Occipital lobe (tissue), 2 donors: ENCODE measurements around the genes UACA, PKM and ARIH1.

DNA sequence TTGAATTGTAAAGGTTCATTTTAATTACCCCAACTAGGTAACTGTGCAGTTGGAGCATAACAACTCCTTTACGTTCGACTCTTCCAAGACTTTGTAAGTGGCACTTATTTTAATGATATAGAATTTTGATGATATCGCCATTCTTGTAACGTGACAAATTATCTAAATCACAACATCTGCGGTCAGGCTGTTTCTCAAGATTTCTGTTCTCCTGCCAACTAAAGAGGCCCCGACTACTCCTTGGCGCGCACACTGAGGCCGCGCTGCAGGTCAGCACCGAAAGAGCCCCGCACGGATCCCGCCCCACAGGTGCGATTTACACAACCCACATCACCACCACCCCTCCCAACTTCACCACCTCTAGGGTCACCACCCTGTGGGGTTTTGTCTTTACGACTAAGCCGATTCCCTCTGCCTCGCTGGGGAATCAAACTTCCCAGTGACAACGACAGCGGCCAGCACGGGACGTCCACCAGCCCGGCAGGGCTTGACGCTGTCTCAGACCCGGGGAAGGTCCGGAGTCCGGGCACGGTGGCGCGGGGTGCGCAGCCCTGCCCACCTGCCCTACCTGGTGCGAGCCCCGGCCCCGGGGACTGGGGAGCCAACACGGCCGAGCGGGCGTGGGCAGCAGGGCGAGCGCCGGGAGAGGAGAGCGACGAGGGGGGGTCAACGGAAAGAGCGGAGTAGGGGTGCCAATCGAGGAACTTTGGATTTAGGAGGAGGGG lies 866 bp downstream of the UACA start:
- RAMPAGE, long total RNA: no peak

- RAMPAGE, long total RNA: start-site peak on the minus strand at chr15:70763474-70763566, 200 and 391 reads in 2 replicates
These were observed at the start of gene UACA for GRCh38 chr15:70763055-70763633. TSS of gene UACA (minus strand) at chr15:70763558.

- RAMPAGE, long total RNA: no peak
These were observed 2.9 kb upstream of the LARP6 start for GRCh38 chr15:70856667-70857451.

DNA sequence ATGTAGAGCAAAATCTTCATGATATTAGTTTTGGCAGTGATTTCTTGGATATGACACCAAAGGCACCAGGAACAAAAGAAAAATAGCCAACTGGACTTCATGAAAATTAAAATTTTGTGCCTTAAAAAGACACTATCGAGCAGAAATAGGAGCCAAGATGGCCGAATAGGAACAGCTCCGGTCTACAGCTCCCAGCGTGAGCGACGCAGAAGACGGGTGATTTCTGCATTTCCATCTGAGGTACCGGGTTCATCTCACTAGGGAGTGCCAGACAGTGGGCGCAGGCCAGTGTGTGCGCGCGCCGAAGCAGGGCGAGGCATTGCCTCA lies 58.7 kb downstream of the THSD4 start:
- RAMPAGE, long total RNA: no peak

DNA sequence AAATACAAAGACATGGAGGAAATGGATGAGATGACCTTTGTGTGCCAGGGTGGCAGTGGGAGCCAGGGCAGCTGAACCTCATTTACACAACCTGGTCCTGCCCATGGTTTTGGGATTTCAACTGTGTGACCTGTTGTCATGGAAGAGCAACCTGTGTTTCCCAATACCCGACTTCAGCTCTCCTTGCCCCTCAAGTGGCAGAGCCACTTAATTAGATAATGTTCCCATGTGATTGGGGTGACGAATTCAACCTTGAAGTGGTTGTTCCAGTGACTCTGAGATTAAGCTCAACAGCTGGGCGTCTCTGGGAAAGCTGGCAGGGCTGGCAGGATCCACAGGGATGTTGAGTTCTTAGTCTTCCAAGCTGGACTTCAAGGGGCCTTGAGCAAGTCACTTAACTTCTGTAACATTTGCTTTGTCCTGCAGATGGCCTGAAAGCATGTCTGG lies 71.0 kb downstream of the THSD4 start:
- RAMPAGE, long total RNA: no peak

- RAMPAGE, long total RNA: no peak
These were observed 259.2 kb downstream of the THSD4 start for GRCh38 chr15:71374420-71374972.

- RAMPAGE, long total RNA: no peak
These were observed 321.3 kb downstream of the THSD4 start for GRCh38 chr15:71436409-71437195.

DNA sequence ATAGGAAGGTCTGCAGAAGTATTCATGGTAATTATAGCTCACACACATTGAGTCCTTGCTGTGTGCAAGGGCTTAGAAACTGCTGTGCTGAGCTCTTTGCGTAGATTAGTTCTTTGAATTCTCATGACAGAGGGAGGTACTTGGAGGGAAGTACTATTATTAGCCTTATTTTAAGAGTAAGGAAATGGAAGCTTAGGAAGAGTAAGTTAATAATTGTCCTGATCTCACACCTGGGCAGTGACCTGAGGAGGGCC lies 77.9 kb upstream of the NR2E3 start:
- RAMPAGE, long total RNA: no peak

GRCh38 chr15:72198624-72198902 lies 976 bp upstream of the GRAMD2A start:
- RAMPAGE, long total RNA: no peak

DNA sequence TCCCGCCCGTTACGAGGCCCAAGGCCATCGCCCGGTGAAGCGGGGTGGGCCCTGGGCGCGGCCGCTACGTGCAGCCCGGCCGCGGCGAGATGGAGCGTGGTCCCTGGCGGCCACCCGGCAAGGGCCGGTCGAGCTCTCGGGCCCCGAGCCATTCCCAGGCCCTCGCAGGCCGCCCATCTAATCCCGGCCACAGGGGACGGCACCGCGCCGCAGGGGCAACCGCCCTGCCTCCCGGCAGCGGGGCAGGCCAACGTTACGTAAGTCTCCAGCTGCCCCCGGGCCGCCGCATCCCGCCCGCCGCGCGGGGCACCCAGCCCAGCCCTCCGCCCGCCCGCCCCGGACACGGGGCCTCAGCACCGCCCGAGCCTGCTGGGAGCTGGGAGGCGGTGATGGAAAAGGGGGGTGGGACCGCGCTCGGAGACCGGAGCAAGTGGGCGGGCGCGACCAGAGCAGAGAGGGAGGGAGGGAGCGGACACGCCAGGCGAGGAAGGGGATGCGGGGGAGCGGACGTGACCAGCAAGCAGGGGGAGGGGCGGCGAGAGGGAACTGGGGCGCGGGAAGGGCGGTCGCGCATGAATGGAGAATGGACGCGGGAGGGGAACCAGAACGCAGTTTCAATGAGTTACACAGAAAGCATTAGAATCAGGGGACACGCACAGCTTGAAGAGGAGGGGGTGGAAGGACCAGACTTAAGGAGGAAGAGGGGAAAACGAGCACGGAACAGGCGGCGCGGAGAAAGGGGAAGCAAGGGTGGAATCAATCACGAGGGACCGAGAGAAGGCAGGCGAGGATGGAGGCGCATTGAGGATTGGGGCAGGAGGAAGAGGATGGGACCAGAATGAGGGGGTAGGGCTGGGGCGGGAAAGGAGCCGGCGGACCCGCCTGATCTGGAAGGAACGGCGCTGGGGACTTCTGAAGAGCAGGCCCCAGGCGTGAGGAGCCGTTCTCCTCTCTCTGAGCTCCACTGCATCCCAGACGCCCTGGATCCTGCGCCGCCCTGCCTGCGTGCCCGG lies 666 bp downstream of the PKM start:
- RAMPAGE, long total RNA: start-site peak on the plus strand centred at position 533 of the sequence, 47 bp wide, 41 and 77 reads in 2 replicates

GRCh38 chr15:72231031-72232172 lies at the start of gene PKM:
TSS of gene PKM (minus strand) at chr15:72231190.
- RAMPAGE, long total RNA: start-site peak on the minus strand at chr15:72231139-72231259, 2,094 and 1,017 reads in 2 replicates

- RAMPAGE, long total RNA: no peak
These were observed 6.9 kb downstream of the HEXA start for GRCh38 chr15:72368861-72369339.

DNA sequence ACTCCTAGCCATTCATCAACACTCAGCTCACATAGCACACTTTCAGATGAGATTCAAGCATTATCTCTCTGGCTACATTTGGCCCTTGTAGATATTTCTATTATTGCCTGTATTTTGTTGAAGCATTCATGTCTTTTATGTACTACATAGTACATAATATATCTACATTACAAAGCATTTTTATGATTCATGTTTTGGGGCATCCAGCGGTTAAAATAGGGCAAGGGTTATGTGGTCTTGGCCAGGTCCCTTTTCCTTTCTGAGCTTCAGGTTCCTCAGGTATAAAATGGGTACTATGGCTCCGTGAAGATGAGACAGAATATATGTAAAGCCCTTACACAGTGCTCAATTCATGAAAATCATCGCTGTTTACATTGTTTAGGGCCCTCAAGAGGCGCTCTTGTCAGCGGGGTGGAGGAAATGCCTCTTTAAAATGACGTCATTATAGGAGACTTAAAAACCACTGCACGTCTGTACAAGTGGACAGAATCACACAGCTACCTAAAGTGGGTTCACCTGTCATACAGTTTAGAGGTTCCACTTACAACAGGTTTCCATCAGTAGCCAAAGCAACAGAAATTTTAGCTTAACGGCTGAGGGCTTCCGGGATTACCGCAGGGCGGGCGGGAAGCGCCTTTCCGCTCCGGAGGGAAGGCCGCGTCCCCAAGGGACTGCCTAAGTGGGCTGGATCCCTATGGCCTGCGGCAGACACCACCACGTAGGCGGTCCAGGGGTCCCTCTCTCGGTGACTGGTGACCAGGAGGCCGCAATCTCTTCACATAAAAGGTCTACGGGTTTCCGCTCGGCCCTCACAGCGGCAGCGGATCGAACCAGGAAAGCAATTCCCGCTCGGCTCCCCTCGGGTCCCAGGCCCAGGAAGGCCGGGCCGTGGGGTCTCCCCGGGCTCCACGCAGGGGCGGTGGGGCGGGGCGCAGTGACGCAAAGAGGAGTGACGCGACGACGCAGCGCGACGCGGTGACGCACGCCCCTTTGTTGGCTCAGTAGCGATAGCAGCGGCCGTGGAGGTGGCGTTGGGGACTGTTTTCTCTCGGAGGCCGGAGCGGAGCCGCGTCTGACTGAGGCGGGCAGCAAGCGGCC lies at the start of gene ARIH1:
Gene ARIH1, plus strand, starts transcription at position 1,001 of the 1,098 bp plus-strand sequence.
- RAMPAGE, long total RNA: no peak

- RAMPAGE, long total RNA: no peak
These were observed 2.1 kb downstream of the ARIH1 start for GRCh38 chr15:72476140-72476690.

- RAMPAGE, long total RNA: no peak
These were observed 73.9 kb downstream of the ARIH1 start for GRCh38 chr15:72548044-72548499.

DNA sequence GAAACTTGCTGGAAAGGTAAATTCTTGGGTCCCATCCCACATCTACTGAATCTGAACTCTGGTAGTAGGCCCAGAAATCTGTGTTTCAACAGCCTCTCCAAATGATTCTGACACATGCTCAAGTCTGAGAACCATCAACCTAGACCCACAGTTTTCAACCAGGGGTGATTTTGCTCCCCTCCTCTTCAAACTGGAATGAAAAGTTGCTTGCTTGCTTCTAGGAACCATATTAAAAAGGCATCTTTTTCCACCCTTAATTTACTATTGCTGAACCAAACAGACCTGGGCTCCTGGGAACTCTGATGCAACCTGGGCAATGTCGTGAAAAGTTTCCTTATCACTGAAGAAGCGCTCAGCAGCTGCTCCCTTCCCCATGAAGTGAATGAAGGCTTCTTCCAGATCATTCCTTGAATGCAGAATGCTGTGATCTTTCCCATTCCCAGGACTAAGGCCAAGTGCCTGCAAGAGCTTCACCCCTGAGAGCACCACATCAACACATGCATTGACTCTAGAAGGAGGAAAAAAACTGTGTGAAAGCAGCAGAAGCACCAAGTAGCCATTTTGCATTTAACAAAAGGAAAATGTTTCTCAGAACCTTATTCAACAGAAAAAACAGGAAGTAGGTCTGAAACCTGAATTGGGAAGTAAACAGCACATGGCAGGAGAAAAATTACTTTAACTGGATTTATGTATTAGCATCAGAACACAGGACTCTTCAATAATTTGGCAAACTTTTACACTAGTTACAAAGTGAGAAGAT lies 8.8 kb downstream of the ADPGK start:
- RAMPAGE, long total RNA: no peak

GRCh38 chr15:72998189-72998681 lies 54.0 kb upstream of the NEO1 start:
- RAMPAGE, long total RNA: no peak

GRCh38 chr15:73051216-73052255 lies 727 bp upstream of the NEO1 start:
- RAMPAGE, long total RNA: no peak

- RAMPAGE, long total RNA: no peak
These were observed 129.4 kb downstream of the NEO1 start for GRCh38 chr15:73181453-73182355.

DNA sequence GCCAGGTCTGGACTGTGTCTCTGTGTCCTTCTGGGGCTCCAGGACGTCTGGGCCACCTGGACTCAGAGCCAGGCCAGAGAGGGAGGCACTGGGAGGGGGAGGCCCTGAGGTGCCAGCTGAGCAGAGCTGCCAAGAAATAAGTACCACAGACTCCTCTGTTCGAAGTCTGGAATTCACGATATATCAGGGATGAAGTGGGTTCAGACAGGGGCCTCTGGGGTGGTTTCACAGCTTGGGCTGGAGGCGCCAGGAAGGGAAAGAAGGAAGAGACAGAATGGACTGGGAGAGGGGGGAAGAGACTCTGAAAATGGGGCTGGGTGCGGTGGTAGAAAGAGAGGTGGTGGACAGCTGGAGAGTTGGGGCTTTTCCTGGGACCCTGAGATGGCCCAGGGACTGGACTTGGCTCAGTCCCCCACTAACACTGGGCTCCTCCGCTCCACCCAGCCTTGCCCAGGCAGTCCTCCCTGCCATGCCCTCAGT lies 6.1 kb upstream of the HCN4 start:
- RAMPAGE, long total RNA: no peak